Tibial nerve (tissue), 3 donors: ENCODE measurements around a stretch of chr2.

GRCh38 chr2:188994419-188994900 is 20.3 kb downstream of the COL3A1 start:
- PRO-cap, result no peak
- RAMPAGE, long total RNA, 3 experiments, result no peak in any of the 3 experiments

DNA sequence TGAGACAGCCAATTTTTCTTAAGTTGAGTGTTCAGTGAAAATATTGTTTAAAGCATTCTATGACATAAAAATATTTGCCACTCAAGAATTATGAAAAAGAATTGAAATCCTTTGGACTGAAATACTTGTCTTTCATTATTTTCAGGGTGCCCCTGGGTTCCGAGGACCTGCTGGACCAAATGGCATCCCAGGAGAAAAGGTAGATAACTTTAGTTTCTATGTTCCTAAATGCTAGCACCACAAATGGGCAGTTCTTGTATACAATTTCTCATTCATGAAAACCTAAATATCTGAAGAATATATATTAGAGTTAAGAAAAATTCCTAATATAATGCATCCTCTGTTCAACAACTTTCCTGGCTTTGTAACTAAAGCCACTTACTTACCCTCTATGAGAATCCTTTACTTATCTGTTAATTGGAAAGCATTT is 20.7 kb downstream of the COL3A1 start:
- PRO-cap, result no peak
- RAMPAGE, long total RNA, 3 experiments, result no peak in any of the 3 experiments

DNA sequence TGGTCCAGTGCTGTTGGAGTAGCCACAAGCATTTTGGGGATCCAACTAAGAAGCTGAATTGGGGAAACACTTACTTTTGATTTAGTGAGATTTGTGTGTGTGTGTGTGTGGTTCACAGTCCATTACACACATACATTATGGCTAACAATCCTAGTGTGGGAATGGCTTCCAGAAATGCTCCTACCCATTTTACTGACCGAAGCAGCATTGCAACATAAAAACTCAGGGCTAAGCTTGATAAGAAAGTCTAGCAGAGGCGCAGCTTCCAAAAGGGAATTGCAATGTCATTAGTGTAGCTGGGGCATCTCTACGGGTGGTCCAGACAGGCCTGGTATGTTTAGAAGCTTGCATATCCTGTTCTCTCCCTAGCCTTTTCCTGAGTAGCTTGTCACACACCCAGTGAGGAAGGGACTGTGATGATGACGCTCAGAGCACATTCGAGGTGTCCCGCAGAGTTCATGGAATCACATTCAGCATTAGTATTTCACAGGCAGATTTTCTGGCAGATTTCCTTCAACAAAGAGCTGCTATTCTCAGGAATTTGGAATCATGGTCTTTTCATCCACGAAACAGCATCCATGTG is 37.9 kb upstream of the COL5A2 start:
- PRO-cap, result no peak
- RAMPAGE, long total RNA, 3 experiments, result no peak in any of the 3 experiments

DNA sequence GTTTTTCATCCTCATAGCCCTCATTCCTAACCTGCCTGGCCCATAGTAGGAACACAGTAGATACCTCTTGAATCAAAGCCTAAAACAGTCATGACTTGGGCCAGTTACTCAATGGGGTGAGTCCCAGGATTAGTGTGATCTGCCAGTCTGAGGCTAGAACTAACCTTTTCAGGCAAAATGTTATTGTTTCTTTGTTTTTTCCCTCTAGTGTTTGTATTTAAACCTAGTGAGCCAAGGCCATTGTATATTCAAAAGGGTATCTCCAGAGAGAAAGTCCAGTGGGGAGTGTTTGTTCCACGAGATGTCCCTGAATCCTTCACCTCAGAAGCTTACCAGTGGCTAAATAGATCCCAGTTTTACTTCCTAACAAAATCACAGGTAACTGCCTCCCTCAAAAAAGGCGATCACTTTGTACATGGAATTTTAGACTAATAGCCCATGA is 28.6 kb downstream of the WDR75 start:
- PRO-cap, result no peak
- RAMPAGE, long total RNA, 3 experiments, result no peak in any of the 3 experiments

DNA sequence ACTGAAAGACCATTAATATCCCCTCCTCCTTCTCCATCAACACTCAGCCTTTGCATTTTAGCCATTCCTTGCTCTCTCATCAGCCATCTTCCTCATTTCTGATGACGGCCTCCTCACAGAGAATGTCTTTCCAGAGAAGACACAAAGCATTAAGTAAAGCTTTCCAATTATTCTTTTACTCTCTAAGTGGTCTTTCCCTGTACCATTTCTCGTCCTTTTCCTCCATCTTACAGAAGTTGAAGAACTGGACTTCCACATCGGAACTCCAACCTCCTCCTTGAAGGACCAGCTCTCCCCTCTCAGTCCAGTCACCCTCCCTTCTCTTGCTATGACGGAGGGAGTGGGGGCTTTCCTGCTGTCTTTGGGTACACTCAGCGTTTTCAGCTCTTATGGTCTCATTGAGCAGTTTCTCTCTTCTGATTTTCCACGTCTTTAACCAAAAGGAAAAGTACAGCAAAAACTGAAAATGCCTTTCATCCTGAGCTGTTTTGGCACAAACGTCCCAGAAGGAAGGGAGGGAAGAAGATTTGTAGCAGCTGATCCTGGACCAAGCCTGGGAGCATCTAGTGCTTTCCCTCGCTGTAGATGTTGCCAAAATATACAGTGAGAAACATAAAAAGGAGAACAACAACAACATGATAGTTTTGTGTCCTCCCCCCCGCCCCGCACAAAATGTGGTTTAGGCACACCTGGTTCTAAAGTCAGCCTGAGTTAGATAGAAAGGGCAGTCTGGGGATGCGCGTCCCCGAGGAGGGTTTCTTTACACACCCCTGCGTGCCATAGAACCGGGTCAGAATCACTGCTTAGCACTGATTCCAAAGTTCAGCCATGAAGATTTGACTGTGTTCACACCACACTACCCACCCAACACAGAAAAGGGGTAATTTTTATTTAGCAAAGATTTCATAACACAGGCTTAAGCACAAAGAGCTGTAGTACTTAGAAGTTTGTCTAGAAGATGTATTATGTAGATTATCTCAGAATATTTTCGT is 53.5 kb downstream of the SLC40A1 start:
- PRO-cap, result no peak
- RAMPAGE, long total RNA, 3 experiments, result start-site peak on the minus strand in 1 of 3 experiments, centred at position 461 of the sequence, 15 reads per replicate

- PRO-cap, result no peak
- RAMPAGE, long total RNA, 3 experiments, result no peak in any of the 3 experiments
Measured at GRCh38 chr2:189581853-189582505, 1.4 kb upstream of the SLC40A1 start.

GRCh38 chr2:189661916-189662397 is 698 bp downstream of the ASDURF start:
- PRO-cap, result no peak
- RAMPAGE, long total RNA, 3 experiments, result no peak in any of the 3 experiments

GRCh38 chr2:189799189-189799573 is 14.9 kb downstream of the PMS1 start:
- PRO-cap, result no peak
- RAMPAGE, long total RNA, 3 experiments, result no peak in any of the 3 experiments

GRCh38 chr2:190211145-190211849 is 30.6 kb downstream of the C2orf88 start:
- PRO-cap, result no peak
- RAMPAGE, long total RNA, 3 experiments, result start-site peak on the minus strand in 1 of 3 experiments, at chr2:190211168-190211555 at its widest, 21 reads per replicate

DNA sequence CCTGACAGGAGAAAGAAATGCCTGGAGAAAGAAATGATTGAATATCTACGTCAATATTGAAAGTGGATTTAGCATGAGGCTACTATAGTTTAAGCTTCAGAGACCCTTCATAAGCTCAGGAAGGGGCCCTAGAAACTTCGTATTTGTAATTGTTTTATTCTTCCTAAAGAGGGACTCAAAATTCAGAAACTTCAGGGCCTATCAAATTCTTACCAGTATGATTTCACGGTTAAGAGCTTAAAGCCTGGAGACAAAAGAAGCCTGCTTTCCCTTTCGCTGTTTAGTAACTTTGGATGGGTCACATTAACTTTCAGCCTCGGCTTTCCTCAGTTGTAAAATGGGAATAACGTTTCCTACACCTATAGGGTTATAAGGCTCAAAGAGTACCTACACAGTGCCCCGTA is 1.1 kb upstream of the MFSD6 start:
- PRO-cap, result no peak
- RAMPAGE, long total RNA, 3 experiments, result no peak in any of the 3 experiments

- PRO-cap, result no peak
- RAMPAGE, long total RNA, 3 experiments, result no peak in any of the 3 experiments
Measured at GRCh38 chr2:190477771-190478618, 56.5 kb downstream of the NEMP2 start.

- PRO-cap, result no peak
- RAMPAGE, long total RNA, 3 experiments, result no peak in any of the 3 experiments
Measured at GRCh38 chr2:190492272-190492923, 42.1 kb downstream of the NEMP2 start.

DNA sequence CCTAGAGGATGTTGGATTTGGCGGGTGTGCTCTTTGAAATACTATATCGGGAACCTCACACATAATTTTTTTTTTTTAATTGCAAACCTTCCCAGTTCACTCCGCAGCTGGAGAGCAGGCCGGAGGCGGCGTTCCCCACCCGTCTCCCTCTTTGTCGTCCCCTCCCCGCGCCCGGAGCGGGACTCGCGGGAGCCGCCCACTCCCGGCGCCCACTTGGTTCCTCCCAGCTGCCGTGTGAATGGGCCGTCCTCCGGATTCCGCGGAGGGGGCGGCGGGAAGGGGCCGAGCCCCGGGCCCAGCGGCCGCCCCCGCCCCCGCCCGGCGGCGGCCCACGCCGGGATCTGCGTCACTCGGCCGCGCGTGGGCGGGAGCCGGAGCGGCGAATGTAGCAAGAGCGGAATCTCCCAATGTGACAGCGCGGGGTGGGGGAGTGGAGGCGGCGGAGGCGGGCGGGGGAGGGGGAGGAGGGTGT is 297 bp upstream of the NAB1 start:
- PRO-cap, result bidirectional peak, plus-strand start at position 99 of the sequence, minus-strand start outside the sequence; bidirectional peak, plus-strand start at position 367 of the sequence, minus-strand start at position 343 of the sequence
- RAMPAGE, long total RNA, 3 experiments, result start-site peak on the minus strand in 2 of 3 experiments, centred at positions 165 to 191 of the sequence, 5 to 12 reads per replicate

DNA sequence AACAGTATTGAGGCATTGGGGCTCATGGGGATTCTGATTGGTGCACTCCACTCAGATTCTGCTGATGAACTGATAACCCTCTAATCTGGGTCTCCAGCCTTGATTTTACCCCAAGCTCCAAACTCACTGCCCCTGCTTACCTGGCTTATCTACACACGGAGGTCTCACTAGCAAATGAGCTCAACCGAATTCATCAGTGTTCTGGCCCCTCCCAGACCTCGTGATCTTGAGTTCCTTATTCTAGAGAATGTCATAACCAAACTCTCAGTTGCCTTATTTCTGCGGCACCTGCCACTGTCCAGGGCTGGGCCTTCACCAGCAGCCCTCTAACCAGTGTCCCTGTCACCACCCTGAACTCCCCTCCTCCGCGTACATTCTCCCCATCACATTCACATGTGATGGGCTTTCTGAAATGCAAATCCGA is 30.9 kb downstream of the NAB1 start:
- PRO-cap, result no peak
- RAMPAGE, long total RNA, 3 experiments, result no peak in any of the 3 experiments

GRCh38 chr2:190842159-190842588 is 38.4 kb upstream of the GLS start:
- PRO-cap, result no peak
- RAMPAGE, long total RNA, 3 experiments, result no peak in any of the 3 experiments

DNA sequence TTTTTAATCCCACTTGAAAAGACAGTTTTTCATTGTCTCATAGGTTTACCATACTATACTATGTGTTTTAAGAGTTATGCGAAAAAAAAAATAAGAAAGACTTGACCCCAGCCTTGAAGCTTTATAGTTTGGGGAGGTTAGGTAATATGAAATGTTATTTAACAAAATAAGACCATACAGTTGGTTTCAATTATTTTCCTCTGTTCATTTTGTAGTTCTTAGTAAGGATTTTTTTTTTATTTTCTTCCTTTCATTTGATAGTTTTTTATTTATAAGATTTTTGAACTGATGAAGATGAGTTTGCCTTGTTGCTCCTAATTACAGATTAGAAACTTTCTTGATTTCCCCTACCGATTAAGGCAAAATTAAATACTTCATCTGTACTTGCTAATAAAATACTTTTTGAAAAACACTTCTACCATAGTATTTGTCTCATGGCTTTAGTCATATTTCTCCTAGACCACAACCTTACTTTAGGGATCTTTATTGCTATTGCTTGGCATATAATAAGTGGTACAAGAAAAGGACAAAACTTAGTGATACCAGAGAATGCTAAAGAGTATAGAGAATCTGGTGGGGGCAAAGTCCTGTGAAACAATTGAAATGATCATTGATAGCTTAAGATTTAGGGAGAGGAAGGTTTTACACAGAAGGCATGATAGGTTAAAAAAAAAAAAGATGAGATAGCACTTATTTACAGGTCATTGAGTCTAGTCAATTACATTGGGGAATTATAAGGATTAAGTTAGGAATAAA is 10.4 kb downstream of the GLS start:
- PRO-cap, result no peak
- RAMPAGE, long total RNA, 3 experiments, result no peak in any of the 3 experiments

GRCh38 chr2:190924966-190925446 is 44.4 kb downstream of the GLS start:
- PRO-cap, result no peak
- RAMPAGE, long total RNA, 3 experiments, result no peak in any of the 3 experiments

GRCh38 chr2:190978308-190979104 is 35.5 kb downstream of the STAT1 start:
- PRO-cap, result no peak
- RAMPAGE, long total RNA, 3 experiments, result no peak in any of the 3 experiments

DNA sequence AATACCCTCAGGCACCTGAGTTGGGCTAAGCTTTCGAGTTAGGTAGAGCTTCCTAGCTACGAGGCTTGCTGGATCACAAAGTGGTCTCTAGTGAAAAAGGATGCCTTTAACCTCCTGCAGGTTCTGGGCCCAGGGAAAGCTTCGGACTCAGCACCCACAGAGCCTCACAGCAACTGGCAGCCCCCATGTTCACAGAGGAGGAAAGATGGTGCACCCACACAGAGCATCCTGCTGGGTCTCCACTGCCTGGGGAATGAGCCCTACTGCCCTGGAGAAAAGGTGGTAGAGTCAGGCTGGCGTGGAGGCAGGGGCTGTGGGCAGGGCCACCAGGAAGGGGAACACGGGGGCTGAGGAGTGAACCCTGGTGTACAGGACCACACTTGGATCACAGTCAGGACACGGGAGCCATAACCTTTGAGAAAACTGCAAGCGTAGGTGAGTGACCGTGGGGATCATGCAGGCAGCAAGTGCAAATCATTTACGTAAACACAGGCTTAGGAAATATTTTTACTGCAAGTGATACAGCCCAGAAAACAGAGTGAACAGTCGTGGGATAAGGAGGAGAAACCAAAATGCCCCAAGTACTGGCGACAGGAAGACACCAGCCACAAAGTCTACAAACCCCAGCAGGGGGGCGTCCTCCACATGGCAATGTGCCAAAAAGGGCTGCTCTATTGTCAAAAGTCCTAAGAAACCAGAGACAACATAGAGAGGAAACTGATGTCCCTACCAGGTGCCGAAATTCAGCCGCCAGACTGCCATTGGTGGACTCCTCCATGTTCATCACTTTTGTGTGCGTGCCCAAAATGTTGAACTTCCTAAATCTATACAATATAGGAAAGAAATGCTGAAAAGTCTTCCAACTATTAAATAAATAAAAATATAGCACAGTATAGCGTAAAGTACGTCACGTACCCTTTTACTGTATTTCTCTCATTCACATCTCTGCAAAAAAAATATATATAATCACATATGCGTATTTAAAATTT is 27.6 kb downstream of the STAT1 start:
- PRO-cap, result no peak
- RAMPAGE, long total RNA, 3 experiments, result no peak in any of the 3 experiments

DNA sequence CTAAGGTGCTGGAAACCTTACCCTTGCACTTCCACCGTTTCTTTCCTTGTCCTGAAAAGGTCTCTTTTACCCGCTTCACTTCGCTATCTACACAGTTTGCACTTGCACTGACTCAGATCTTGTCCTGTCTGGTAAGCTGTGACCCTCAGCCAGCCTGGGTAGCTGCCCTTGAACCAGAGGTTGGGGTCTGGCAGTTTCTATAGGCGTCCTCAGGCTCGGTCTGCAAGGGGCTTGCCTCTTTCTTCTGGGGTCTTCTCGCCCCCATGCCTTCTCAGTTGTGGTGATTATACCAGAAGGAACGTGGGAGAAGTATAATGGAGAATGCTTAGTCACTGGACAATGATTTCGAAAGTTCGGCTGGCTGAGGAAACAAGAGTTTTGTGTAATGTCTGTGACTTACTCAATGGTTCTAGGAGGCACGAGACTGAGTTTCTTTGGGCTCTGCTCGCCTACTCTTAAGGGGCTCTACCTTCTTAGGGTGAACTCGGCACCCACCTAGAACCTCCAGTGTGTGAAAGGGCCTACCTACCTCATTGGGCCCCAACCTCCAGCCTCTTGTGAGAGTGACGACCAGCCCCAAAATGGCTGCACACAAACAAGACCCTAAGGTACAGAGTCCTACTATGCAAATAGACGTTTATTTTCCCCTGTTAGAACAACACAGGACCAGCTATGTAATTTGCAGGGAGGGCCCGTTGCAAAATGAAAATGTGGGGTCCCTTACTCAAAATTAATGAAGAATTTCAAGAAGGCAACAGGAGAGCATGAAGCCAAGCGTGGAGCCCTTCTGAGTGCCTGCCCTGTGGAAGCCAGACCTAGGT is 7.0 kb upstream of the STAT1 start:
- PRO-cap, result no peak
- RAMPAGE, long total RNA, 3 experiments, result no peak in any of the 3 experiments